ENCODE measurements around the gene PSMD1.

GRCh38 chr2:229113929-229115257 is 156.7 kb downstream of the PID1 start:
- PRO-cap, result no peak
- CAGE, long polyA plus RNA, result no peak

GRCh38 chr2:229129567-229130474 is 141.3 kb downstream of the PID1 start:
- PRO-cap, result no peak
- CAGE, long polyA plus RNA, result no peak

- PRO-cap, result no peak
- CAGE, long polyA plus RNA, result no peak
Measured at GRCh38 chr2:229180598-229181216, 90.4 kb downstream of the PID1 start.

- PRO-cap, result no peak
- CAGE, long polyA plus RNA, result no peak
Measured at GRCh38 chr2:229266819-229267442, 4.2 kb downstream of the PID1 start.

- PRO-cap, result no peak
- CAGE, long polyA plus RNA, result no peak
Measured at GRCh38 chr2:229335771-229336378, 64.8 kb upstream of the PID1 start.

- PRO-cap, result no peak
- CAGE, long polyA plus RNA, result no peak
Measured at GRCh38 chr2:229407053-229407626, 136.1 kb upstream of the PID1 start.

DNA sequence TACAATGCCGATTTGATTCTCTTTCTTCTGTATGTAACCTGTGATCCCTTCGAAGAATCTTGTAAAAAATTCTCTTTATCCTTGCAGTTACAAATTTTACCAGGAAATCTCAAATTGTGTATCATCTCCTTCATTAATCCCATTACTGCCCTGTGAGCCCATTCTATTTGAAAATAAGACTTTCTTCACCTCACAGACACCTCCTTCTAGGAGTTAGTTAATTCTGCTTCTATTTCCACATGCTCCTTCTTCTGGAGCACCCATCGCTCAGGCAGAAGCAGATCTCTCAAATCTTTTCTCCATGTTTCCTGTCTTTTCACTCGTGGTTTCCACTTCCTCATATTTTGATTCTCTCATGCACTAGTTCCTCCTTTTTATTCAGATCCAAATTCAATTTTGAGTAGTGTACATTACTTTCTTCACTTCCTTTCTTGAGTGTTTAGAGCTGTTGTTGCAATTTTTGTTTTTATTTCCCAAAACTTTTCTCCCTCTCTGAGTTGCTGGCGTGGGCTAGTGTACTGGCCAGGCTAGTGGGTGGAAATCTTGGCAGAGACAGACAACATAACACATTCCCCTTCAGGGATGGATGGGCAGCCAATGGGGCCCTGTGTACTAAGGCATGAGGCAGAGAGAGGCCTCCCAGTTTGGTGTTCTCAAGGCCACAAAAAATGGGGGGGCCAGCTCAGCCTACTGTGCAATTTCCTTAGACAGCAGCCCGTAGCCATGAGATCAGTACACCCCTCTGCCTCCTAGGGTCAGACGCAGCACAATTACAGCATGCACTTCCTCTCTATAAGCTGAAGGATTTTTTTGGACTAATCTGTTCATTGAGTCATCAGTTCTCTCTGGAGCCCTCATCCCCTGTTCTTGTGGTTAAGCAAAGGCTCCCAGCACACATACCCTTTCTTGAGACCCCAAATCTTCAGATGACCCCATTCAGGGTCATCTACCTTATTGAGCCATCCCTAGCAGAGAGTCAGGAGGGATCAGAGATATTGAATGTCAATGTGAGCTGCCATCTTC is 145.1 kb upstream of the PID1 start:
- PRO-cap, result no peak
- CAGE, long polyA plus RNA, result no peak

- PRO-cap, result no peak
- CAGE, long polyA plus RNA, result no peak
Measured at GRCh38 chr2:229752765-229753400, 38.5 kb upstream of the DNER start.

DNA sequence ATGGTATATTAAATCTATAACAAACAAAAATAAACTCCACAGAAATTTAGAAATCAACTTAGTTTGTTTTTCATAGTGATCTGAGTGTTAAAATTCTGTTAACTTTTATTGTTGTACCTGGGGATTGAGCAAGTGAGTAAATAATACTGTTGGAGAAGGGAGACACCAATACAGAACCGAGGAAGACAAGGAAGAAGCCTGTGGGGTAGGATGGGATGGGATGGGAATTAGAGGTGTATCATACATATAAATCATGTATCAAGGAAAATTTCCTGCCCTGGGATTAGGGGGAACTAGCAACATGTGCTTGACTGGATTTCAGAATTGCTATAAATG is 53.2 kb downstream of the SP110 start:
- PRO-cap, result no peak
- CAGE, long polyA plus RNA, result no peak

DNA sequence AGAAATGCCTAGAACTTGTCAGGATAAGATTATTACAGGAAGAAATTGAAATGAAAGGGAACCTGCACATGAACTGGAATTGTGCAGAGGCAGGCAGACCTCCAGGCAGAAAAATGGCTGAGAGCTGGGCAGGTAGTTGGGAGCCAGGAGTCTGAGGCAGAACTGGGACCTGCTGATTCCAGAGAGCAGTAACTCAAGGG is 552 bp upstream of the SP110 start:
- PRO-cap, result no peak
- CAGE, long polyA plus RNA, result no peak

DNA sequence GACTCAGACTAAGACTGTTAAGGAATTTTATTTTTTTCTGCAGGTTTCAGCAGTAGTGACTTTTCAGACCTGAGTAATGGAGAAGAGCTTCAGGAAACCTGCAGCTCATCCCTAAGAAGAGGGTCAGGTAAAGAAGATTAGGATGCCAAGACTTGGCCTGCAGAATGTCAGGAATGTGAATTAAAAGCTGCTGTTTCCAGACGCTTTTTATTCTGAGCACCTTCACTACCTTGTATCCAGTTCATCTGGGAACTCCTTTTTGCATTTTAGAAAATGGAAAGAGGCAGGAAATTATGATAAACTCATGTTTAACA is 53.9 kb downstream of the SP100 start:
- PRO-cap, result no peak
- CAGE, long polyA plus RNA, result no peak

DNA sequence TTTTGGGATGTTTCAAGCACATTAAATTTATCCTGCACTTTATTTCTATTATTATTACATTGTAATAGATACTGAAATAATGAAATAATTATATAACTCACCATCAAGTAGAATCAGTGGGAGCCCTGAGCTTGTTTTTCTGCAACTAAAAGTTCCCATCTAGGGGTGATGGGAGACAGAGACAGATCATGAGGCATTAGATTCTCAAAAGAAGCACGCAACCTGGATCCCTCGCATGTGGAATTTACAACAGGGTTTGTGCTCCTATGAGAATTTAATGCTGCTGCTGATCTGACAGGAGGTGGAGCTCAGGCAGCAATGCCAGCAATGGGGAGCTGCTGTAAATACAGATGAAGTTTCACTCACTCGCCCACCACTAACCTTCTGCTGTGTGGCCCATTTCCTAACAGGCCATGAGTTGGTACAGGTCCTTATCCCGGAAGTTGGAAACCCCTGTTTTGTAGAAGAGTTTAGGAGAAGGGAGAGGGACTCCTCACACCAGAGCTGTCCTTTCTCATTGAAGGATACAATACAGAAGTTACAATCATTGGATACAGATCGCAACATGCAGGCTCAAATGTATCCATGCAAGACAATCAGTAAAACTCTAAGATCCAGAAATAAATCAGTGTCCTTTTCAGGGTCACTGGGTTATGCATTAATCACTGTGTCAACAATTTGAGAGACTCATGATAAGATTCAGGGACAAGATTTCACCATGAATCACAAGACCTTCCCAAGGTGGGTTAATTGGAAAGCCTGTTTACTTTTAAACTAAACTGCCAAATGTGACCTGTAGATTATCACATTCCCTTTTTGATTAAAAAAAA is 96.9 kb downstream of the SP100 start:
- PRO-cap, result no peak
- CAGE, long polyA plus RNA, result no peak

GRCh38 chr2:230520071-230521105 is 104.4 kb downstream of the SP100 start:
- PRO-cap, result no peak
- CAGE, long polyA plus RNA, result no peak

GRCh38 chr2:230687371-230687760 is 25.3 kb upstream of the CAB39 start:
- PRO-cap, result no peak
- CAGE, long polyA plus RNA, result no peak

DNA sequence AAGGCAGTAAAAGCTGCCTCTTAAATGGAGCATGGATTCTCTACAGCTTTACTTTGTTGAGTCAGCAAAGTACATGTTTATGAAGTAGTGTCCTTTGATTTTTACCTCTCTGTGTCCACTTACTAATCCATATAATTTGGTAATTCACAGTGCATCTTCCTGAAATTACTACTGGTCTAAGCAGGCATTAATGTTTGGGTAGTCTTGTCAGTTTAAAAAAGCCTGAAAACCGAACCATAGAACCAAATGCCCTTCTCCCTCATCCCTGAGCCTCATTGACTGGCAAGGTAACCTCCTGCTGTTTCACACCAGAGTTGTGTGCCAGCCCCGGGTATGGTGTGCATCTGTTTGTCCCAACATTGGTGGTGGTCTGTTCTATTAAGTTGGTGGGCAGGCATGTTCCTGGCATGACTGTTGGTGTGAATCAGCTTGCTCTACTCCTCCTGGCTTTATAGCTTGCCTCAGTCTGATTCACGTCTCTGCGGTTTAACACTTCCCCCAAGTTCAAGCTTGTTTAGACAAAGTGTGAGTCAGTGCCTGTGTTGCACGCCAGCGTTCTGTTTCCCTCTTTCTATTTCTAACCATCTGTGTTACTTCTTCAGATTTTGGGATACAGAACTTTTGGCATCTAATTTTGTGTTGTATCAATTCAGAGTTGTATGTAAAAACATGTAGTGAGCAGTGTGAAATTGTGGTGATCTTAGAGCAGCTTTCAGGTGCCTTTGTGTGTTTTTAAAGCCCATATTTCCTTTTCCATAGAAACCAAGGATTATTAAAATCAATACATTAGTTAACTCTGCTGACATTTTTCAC is 70.8 kb upstream of the ITM2C start:
- PRO-cap, result no peak
- CAGE, long polyA plus RNA, result no peak

GRCh38 chr2:230878324-230878768 is 13.6 kb downstream of the ITM2C start:
- PRO-cap, result no peak
- CAGE, long polyA plus RNA, result no peak

GRCh38 chr2:230902225-230902611 is 22.8 kb downstream of the GPR55 start:
- PRO-cap, result no peak
- CAGE, long polyA plus RNA, result no peak

- PRO-cap, result bidirectional peak, plus-strand start at chr2:231056972, minus-strand start at chr2:231057008
- CAGE, long polyA plus RNA, result start-site peak on the plus strand at chr2:231056865-231056924, 164 and 91 reads in 2 replicates
Measured at GRCh38 chr2:231056233-231057591, at the start of gene PSMD1. PSMD1 (plus strand) TSS chr2:231056867.

GRCh38 chr2:231110688-231111004 is 14.2 kb downstream of the HTR2B start:
- PRO-cap, result no peak
- CAGE, long polyA plus RNA, result no peak

- PRO-cap, result no peak
- CAGE, long polyA plus RNA, result no peak
Measured at GRCh38 chr2:231408547-231408980, 13.1 kb downstream of the B3GNT7 start.